NB4 (cell line): ENCODE measurements around the gene CAPRIN1.

DNA sequence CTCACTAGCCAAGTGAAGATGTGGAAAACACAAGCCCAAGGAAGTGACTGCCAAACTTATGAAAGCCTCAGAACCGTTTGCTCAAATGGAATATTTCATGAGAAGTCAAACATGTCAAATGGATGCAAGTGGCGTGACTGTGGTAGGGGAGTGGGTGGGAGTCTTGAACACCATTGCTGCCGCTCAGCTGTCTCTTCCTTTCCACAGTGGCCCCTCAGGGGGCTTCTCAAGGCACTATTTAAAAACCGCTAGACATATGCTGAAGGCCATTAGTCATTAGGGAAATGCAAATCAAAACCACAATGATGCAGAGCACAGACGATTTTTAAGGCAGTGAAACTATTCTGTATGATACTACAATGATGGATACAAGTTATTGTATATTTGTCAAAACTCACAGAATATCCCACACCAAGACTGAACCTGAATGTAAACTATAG, 29.3 kb upstream of the LMO2 start:
- RRBS: no CpG with 5 or more reads among the region's 5 CpGs

GRCh38 chr11:34051301-34051938, at the start of gene CAPRIN1:
CAPRIN1 (plus strand) TSS chr11:34051731.
- RRBS: 1% methylated on average over 41 of the region's 61 CpGs

- RRBS: 1% methylated on average over 15 of the region's 91 CpGs
Measured at GRCh38 chr11:34051939-34052677, 577 bp downstream of the CAPRIN1 start.

DNA sequence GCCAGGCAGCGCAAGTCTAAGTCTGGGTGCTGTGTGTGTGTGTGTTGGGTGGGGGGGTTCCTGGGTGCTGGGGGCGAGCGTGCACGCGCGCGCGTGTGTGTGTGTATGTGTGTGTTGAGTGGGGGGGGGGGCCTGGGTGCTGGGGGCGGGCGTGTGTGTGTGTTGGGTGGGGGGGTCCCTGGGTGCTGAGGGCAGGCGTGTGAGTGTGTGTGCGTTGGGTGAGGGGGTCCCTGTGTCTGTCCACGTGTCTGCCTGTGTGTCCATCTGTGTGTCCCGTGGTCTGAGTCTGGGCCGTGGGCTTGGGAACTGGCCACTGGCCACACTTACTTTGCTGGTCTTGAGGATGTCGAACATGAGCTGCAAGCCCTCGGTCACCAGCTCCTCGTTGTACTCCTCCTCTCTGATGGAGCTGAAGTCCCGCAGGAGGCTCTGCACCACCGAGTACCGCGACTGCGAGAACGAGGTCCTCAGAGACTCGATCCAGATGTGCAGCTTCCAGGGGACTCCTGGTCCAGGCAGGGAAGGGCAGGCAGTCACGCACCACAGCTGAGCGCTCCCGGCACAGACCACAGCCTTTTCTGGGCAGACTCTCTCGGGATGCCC, 55.2 kb downstream of the NAT10 start:
- RRBS: no CpG with 5 or more reads among the region's 29 CpGs

- RRBS: no CpG with 5 or more reads among the region's 4 CpGs
Measured at GRCh38 chr11:34317165-34317517, 40.7 kb downstream of the ABTB2 start.

DNA sequence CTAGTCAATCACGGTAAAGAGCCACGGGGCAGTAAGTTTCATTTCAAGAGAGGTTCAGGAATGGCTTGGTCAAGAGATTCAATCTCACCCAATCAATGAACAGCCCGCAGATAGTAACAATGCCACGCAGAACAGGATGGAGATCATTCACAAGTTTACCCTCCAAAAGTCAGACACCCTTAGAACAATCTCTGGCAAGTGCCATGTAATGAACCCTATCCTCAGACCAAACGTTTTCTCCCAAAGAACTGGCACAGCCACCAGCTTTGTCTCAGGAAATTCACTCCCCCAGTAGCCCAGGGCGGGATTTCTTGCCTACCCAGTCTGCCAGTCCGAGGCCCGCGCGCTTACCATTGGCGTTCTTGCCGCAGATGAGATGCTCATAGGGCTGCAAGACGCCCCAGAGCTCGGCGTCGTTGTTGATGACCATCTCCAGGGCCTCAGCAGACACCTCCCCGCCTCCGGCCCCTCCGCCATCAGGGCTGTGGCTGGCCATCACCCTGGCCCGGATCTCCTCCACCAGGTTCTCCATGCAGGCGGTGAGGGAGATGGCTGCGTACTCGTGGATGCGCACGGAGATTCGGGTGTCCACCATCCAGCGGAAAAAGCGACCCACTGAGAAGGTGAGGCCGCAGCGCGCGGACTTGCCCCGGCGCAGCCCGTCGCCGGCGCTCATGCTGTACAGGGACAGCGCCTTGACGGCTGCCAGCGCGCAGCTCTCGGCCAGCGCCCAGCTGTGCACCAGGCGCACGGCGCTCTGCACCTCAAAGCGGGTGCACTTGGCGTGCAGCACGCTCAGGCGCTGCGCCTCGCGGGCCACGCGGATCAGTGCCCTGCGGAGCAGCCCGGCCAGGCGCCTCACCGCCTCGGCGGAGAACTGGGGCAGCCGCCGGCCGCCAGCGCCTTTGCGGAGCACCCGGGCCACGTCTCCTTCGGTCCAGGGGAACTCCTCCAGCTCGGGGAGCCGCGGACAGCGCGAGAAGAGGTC, 1.2 kb downstream of the ABTB2 start:
- RRBS: 3% methylated on average over 10 of the region's 75 CpGs

DNA sequence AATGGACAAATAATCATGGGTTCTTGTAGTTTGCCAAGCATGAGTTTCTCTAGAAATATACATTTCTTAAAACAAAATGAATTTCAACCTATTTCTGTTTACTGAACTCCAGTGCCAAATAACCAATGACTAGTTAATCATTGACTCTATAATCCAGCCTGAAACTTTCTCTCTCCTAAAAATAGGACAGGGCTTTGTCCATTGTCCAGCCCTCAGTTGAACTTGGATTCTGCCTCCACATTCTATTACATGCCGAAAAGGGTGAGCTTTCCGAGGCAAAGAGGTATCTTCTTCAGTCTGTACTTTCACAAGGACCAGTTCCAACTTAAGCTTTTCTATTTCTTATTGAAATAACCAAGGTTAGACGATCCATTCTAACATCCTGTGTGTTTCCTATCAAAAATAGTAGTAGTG, 23.2 kb upstream of the CAT start:
- RRBS: no CpG with 5 or more reads among the region's 3 CpGs

DNA sequence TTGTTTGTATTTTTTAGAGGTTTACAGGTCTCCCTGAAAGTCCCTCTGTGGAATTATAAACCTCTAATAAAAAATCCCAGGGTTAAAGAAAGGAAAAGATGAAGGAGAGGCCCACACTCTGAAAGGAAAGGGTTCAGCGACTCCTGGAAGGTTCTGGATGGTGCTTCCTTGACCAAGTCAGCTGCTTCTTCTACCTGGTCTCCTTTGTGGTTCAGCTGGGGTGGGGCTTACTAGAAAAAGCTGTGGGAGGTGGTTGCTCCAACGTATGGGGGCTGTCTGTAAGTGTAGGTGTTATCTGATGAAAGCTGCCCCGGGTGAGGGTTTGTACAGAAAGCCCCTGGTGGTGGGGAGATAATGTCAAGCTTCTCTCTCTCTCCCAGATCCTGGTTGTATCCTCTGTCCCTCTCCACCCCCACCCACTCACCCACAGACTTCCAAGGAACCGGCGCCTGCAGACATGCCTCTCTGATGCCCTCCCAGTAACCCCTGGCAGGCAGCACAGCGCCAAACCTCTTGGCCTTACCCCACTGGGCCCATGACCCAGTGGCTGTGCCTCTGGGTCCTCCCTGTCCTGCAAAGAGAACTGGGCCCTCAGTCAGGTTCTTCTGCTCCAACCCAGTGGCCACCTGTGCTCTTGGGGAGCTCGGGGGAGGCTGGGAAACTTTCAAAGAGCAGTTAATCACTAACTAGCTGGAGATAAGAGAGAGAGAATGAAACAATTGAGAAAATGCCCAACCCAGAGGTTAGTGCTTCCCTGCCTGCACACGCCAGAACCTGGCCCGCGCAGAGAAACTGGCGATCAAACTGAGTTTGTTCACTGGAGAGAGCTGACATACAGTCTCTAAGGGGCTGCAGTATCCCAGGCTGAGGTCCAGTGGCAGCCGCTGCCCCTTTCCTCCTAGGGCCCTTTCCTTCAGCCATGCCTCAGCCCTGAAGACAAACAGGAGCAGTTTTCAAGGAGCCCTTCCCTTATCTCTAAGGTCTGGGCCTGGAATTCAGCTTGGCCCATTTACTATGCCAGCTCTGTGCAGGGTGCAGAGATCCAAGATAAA, 20.4 kb upstream of the EHF start:
- RRBS: no CpG with 5 or more reads among the region's 12 CpGs

DNA sequence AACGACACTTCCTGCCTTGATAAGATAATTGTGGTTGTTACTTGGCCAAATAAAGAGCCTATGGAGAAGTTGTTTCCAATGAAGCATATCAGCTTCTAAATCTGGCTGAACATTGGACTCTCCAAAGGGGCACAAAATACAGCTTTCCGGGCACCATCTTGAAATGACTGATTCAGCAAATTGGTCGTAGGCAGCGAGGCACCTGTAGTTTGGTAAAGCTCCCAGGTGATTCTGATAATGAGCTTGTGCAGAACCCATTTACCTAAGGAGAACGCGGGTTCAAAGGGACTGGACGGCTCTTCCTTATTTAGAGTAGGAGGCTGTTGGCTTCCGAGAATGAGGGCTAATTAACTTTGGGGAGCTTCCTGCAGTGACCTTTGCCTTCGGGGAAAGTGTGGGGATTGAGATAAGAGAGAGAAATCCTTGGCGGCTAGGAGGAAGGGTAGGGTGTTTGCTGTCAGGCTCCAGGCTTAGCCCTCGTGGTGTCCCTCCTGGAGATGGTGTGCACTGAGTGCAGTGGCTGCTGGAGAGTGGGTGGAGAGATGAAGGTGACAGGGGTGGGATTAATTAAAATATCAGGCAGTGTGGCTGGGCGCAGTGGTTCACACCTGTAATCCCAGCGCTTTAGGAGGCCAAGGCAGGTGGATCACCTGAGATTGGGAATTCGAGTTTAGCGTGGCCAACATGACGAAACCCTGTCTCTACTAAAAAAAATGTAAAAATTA, 17.4 kb upstream of the EHF start:
- RRBS: no CpG with 5 or more reads among the region's 16 CpGs

DNA sequence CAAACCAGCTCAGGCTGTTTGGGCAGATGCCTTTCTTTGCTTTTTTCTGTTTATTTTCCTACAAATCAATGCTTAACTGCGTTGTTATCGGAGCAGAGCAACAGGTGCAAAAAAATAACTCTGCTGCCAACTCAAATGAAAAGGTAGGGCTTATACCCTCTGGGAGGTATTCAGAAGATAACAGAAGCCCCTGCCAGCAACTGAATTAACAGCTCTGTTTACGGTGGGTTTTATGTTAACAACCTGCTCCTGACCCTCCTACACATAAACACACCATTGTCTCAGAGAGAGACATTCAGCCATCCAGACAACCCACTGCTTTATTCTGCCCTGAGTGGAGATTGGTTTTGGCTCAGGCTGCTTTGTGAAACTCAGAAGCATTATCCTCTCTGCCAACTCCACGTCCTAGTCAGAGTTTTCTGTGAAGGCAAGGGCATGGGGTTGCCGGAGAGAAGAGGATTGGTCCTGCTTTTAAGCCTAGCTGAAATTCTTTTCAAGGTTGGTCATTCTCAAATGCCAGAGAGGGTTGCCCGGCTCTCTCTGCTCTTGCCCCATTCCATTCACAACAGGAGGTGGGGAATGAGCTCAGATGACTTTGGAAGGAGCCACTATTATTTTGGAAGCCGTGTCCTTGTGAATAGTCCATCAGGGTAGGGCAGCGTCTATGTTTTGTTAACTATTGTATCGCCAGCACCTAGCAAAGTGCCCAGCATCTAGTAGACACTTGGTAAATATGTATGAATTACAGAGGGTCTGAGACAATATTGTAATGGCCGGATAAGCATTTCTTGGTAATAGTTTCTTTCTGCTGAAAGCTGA, 11.5 kb downstream of the EHF start:
- RRBS: 98% methylated on average over 2 of the region's 10 CpGs

GRCh38 chr11:34916973-34917488, 613 bp downstream of the PDHX start:
- RRBS: no CpG with 5 or more reads among the region's 12 CpGs

GRCh38 chr11:35040028-35041161, 98.6 kb upstream of the CD44 start:
- RRBS: no CpG with 5 or more reads among the region's 16 CpGs

DNA sequence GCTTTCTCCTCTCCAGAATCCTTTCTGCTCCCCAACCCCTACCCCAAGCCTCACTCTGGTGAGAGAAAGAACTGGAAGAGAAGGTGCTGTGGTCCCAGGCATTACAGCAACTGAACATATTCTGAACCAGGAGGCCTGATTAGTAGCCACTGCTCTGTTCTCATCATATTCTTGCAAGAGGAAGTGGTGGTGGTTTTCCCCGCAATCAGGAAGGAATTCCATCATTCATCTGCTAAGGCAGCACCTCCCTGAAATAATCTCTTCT, 28.0 kb upstream of the CD44 start:
- RRBS: no CpG with 5 or more reads among the region's 1 CpG

GRCh38 chr11:35153866-35154291, 14.9 kb downstream of the CD44 start:
- RRBS: no CpG with 5 or more reads among the region's 1 CpG

- RRBS: no CpG with 5 or more reads among the region's 2 CpGs
Measured at GRCh38 chr11:35176923-35177119, 37.9 kb downstream of the CD44 start.

DNA sequence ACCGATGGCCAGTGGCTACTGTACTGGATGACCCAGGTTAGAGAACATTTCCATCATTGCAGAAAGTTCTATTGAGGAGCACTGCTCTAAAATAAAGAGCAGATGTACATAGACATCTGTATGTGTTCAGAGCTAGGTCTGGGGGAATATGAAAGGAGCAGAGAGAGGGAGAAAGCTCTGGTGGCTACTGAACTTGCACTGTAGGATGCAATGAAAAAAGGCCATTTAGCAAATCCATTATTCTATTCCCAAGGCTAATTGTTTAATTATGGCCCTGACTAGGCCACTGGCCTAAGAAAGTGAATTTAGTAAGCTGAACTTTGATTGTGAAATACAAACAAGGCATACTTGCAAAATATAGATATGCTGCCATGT, 38.9 kb downstream of the CD44 start:
- RRBS: no CpG with 5 or more reads among the region's 1 CpG

DNA sequence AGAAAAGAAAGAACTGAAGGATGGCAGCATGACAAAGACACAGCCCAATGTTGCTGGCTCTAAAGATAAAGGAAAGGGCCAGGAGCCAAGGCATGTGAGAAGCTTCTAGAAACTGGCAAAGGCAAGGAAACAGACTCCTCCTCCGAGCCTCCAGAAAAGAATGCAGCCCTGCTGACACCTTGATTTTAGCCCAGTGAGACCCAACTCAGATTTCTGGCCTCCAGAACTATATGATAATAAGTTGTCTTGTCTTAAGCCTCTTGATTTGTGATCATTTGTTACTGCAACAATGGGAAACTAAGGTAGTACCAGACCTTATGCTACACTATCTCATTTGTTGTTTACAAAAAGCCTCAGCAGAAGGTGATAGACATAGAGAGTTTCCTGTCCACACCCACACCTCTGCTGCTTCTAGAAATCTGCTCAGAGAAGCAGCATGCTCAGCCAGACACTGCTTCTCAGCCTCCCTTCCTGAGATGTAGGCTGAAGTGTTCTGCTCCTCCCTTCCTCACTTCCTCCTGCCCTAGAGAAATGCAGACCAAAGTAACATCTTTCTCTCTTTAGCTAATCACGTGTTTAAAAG, 88.6 kb downstream of the SLC1A2 start:
- RRBS: no CpG with 5 or more reads among the region's 2 CpGs

- RRBS: no CpG with 5 or more reads among the region's 3 CpGs
Measured at GRCh38 chr11:35340085-35340581, 79.2 kb downstream of the SLC1A2 start.

DNA sequence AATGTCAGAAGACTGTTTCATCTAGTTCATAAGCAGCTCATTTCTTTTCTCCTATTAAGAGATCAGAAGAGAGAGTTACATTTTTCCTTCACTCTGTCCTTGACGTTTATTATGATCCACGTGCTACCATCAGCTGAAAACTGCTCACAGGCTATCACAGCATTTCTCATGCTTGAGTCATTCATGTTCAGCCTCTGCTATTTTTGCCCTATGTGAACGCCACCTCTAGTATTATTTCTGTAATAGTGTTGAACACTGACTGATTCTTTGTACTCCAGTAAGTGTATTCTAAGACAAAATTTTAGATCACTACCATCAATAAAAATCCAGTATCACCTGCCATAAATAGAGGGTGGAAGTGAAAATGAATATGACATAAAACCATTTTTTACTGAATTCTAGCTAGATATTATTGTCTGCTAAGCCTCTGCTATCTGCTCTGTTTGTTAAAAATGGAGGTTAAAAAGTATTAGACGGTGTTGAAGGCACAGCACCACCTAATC, 51.8 kb downstream of the SLC1A2 start:
- RRBS: no CpG with 5 or more reads among the region's 4 CpGs